Trachea (tissue), 1 donor: ENCODE measurements around the gene PTPRT.

DNA sequence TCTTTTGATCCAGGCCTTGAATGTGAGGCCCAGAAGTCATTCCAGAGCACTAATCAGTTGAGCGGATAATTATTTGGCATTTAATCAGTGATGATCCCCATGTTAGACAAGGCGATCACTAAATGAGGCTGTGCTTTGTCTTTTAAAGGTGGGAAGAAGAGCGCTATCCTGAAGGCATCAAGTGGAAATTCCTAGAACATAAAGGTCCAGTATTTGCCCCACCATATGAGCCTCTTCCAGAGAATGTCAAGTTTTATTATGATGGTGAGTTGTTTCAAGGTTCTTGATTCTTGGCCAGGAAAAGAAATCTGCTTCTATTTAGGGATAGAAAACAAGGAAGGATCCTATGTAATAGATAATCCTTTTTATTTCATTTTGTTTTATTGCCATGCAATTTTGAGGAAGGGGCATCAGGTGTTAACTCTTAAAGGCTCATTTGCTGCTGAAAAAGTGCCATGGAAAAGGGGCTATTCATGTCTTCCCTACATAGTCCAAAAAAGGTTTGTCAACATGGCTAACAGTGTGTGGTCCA lies 45.0 kb upstream of the PLCG1 start:
- PRO-cap, result no peak

- PRO-cap, result no peak
These were observed 15.7 kb upstream of the PLCG1 start for GRCh38 chr20:41121317-41122321.

- PRO-cap, result no peak
These were observed 37.5 kb downstream of the PLCG1 start for GRCh38 chr20:41174483-41175690.

- PRO-cap, result no peak
These were observed 8.3 kb downstream of the ZHX3 start for GRCh38 chr20:41309098-41309694.

GRCh38 chr20:41366315-41366628 lies 346 bp downstream of the EMILIN3 start:
- PRO-cap, result no peak

- PRO-cap, result no peak
These were observed 54.3 kb upstream of the EMILIN3 start for GRCh38 chr20:41420698-41421555.

DNA sequence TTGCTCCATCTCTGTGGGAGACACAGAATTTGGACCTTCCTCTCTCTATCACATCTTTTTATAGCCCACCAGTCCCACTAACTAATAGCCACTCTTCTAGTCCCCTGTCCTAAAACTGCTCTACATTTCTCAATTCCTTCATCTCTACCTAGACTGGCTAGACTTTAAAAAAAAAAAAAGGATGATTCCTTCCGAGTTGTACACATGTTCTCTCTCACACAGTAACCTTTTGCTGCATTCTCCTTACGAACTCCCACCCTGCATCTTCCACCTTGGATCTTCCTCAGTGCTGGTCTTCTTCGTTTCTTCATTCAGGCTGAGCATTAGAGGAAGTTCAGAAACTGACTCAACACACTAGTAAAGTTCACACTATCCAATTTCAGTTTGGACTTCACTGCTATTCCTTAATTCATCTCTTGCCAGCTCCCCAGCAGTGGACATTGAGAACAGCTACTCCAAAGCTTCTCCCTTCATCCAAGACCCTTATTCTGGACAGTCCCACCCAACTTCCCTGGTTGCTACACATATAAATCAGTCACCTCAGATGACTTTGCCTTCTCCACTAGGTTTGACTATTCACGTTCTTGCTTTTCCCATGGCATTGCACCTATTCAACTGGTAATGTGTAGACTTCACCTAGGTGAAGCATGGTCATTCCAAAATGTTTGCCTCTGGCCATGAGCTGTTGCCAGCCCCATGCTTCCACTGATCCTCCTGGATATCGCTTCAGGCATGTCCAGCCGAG lies 103.7 kb upstream of the EMILIN3 start:
- PRO-cap, result no peak

DNA sequence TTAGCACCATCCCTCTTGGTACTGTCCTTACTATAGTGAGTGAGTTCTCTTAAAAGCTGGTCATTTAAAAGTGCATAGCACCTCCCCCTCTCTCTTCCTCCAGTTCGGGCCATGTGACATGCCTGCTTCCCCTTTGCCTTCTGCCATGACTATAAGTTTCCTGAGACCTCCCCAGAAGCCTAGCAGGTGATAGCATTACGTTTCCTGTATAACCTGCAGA lies 476.1 kb downstream of the PTPRT start:
- PRO-cap, result unidirectional peak, minus-strand start at position 104 of the sequence

DNA sequence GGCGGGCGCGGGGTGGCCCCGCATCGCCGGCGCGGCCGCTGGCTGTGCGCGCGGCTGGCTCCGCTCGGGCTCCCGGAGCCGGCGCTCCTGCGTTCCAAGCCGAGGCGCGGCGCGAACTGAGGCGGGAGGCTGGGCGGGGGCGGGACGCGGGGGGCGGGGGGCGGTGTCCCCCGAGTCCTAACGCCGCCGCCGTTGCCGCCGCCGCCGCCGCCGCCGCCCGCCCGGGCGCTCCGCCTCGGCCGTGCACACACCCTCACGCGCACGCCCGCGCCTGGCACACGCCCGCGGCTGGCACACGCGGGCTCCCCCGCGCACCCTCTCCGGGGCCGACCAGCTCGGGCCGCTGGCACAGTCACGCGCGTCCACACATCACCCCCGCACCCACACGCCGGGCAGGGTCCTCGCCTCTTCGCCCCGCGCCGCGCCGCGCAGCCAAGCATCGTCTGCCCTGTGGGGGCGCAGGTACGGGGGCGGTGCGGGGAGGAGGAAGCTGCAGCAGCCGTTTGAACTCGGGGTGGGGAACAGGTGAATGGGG lies at the start of gene PTPRT:
TSS of gene PTPRT (minus strand) at position 118 of the 535 bp plus-strand sequence.
- PRO-cap, result unidirectional peak, minus-strand start at position 89 of the sequence

GRCh38 chr20:43462374-43463029 lies 4.8 kb downstream of the SRSF6 start:
- PRO-cap, result no peak

- PRO-cap, result no peak
These were observed 6.9 kb downstream of the L3MBTL1 start for GRCh38 chr20:43514087-43515072.

- PRO-cap, result no peak
These were observed 11.6 kb downstream of the SGK2 start for GRCh38 chr20:43570201-43570986.

DNA sequence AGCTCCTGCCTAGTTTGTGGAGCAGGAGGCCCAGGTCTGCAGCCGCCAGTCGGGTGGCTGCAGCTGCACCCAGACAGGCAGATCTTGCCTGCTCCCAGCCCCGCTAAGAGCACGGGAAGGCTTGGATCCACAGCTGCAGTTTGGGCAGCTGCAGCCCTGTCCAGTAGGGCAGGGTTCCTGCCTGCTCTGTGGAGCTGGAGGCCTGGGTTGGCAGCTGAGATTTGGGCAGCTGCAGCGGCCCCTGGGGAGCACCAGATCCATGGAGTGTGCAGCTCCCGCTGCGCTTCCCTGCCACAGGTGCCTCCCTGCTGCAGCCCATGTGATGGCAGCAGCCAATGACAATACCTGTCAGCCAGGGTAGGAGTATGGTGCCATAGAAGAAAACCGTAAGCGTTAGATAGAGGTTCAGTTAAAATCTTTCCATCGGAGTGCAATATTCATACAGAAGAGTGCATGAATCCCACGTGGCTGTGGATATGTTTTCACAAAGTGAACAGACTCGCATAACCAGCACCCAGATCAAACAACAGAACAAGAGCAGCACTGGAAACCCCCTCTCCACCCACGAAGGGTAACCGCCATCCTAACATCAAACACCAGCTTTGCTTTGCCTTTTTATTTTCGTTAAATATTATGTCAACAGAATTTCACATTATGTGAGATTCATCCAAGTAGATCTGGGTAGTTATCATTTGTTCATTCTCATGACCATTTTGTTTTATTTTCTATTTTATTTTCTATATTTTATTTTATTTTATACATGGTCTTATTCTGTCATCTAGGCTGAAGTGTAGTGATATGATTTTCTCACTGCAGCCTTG lies 4.8 kb downstream of the GTSF1L start:
- PRO-cap, result no peak

DNA sequence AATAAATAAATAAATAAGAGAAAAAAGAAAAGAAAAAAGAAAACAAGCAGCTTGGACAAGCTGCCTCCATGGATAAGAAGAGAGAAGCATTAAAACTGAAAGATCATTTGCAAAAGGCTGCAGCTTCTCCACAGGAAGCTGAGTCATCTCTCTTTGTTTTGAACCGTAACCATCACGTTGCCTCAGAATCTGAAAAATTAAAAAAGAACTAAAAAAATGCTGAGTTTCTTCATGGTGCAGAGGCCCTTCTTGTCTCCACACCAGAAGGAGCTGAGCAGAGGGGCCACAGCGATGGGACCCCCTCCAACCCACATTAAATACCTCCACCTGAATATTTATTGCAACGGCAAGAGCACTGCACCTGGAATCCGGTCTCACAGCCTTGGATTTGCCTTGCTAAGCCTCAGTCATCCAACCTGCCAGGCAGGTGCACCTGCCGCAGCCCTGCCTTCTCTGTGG lies 28.1 kb downstream of the TOX2 start:
- PRO-cap, result no peak

DNA sequence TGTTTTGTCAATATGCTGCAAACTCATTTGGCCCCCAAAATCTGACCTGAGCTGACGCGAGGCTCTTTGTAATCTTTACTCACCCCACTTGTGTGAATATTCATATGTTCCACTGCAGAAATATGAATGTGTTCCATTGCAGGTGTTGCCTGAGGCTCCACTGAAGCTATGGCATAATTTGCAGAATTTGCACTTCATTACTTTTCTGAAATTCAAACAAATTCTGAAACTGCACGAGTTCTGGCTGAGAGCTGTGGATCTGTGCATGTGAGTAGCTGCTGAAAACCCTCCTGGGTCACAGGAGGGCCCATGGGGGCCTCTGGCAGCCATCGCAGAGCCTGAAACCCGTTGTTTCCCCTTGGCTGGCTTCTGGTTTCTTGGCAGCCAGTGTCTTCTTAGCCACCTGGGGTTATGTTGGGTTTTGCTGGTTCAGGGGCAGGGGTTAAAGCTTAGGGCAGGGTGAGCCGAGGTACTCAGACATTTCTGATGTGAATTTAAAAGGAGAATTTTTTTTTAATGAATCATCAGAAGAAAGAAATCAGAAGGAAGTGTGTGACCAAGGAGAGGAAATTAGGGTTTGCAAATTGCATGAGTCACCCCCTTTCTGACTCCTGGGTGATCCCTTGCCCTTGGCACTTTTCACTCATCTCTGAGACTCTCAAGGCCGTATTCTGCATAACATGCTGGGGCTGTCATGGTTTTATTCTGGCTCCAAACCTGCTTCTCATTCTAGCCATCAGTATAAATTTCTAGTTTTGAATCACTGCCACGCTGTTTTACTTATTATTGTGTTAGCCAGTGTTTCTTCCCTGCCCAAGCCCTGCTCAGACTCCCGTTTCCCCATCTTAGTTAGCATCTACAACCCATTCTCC lies 40.6 kb downstream of the TOX2 start:
- PRO-cap, result no peak

DNA sequence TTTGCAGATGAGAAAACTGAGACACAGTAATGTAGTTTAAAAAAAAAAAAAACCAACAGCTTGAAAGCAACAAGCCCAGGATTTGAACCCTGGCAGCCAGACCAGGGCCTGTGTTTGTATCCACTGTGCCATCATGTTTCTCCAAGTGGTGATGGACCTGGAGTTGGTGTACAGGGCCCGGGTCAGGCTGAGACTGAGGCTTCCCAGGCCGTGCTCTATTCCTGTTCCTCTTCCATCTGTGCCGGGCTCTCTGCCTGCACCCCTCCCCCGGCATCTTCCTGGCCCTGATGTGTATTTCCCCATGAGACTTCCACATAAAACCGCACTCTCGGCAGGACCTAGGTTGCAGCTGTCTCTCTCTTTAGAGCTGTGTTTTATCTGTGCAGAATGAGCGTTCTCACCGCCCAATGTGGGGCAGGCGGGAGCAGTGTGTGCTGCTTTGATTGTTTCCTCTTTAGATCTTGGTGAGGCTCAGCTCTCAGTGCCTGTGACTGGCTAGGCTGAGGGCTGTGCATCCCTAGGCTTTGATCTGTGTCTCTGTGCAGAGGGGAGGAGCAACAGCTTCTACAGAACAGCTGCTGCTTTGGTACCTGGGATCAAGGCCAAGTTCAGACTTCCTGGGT lies 49.5 kb downstream of the TOX2 start:
- PRO-cap, result no peak

DNA sequence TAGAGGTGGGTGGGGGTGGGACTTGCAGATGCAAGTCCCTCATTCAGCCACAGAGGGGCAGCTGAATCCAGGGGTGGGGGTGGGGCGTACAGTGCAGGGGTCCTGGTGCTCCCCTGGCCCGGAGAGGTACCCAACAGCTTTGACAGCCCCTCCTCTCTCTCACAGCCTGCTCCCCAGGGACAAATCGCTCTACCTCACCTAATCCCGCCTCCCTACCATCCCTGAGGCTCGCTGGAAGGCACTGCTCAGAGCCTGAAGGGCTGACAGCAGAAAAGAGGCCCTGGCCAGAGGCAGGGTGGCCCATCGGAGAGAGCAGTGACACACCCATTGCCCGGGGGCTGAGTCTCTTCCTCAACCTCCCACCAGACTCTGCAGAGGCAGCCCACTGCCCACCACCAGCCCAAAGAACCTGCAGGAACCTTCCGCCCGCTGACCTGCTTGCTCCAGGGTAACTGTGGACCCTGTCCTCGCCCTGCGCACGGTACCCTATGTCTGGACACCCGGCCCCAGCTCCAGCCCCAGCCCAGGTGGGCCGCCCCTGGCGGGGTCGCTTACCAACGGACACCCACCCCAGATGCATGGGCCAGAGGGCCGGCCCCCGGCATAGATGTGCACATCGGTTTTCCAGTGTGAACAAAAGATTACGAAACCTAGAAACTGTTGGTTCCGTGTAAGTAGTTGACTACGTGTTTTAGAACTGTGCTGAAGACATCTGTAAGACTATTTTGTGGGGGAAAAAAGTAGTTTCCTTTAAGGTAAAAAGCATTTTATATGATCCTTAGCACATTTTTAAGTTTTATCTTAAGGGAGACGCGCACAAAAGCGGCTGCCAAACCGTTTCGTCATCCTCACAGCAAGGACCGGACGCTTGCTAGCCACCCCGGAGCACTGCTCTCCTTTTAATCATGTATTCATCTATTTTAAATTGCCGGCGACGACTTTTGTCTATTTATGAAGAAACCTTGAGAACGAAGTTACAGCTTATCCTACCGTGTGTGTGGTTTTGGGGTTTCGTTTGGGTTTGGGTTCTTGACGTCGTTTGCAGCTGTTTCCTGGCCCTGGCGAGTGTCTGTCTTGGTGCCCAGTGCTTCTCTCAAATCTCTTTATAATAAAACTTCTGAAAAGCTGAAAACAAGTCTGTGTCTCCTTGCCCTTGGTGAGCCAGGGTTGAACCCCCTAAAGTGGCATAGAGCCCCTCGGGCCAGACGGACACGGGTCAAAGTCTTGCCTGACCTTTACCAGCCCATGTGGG lies 118.1 kb downstream of the JPH2 start:
- PRO-cap, result no peak

DNA sequence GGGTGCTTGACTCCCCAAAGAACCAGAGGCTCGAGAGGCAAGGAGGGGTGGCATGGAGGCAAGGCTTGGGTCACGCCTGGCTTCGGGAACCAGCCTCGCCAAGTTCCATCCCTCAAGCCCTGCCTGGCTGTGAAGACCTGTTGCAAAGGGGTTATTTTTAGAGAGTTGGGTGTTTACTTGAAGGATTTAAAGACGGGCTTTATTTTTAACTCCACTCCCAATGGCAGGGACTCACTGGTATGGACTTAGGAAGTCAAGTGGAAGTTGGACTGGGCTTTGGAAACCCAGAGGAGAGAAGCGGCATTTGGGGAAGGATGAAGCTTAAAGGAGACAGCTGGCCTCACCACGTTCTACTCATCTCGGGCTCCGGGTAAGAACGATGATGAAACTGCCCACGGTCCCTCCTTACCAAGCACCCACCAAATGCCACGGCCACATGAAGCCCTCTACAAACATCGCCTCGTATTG lies 43.0 kb downstream of the JPH2 start:
- PRO-cap, result no peak

DNA sequence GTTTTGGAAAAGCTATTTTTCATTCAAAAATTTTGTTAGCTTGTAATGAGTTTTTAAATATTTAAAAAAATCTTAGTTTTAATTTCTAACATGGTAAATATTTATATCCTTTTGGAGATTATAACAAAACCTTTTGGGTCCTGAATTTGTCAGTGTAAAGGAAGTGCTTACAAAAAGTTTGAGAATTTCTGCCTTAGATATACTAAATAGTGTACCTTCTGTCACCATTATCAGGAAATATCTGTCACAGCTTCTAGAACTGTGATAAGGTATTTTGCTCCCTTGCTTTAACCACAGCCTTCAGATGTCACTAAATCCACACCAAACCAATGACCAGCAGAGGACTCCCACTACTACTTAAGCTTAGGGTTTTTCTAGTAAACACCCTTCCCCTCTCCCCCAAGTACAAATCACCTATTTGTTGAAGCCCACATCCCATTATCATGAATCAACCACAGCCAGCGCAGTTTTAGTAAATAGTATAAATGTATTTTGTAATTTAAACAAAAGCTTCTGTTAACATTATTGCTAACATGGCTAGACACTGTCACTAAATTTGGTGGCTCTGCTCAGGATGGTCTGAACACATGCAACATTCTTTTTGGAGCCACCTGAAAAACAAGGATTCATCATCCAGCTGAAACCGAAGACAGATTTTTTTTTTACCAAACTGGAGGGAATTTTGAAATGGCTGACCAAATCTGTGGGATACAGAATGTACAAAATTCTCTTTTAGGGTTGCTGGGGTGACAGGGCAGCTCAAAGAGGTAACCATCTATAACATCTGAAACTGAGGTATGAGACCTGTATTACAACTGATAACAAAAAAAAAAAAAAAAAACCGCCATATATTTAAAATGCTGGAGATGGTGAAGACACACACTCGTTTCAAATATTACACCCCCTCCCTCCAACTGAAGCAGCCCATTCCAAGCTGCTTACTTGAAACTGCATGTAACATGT lies 8.8 kb upstream of the JPH2 start:
- PRO-cap, result no peak

- PRO-cap, result no peak
These were observed 38.0 kb downstream of the HNF4A start for GRCh38 chr20:44393572-44393755.